OCI-LY7 (cell line): ENCODE results near the gene DNAJB13.

DNA sequence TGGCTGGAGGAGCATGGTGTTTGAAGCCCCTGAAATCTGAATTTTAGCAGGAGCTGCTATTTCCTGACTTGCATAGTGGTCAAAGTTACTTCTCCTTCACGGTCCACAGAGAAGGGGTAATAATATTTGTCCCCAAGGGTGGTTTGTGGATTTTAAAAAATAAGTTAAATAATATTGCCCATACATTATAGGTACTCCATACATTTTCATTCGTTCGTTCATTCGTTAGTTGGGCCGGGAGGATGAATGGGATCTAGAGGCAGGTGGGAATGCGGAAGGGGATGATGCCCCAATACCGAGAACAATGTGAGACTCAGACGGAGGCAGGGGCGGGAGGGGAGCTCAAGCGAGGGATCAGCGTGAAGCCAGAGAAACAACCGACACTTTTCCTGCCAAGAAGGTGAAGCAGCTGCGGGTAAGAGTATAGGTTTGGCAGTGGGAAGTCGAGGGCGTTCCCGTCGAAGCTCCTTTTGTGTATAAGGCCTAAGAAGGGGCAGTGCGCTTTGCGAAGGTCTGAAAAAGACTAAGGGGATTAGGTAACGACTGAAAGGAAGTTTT, 1.2 kb upstream of the ARHGEF17 start:
- PRO-cap = no peak
- RAMPAGE, long total RNA = no peak

DNA sequence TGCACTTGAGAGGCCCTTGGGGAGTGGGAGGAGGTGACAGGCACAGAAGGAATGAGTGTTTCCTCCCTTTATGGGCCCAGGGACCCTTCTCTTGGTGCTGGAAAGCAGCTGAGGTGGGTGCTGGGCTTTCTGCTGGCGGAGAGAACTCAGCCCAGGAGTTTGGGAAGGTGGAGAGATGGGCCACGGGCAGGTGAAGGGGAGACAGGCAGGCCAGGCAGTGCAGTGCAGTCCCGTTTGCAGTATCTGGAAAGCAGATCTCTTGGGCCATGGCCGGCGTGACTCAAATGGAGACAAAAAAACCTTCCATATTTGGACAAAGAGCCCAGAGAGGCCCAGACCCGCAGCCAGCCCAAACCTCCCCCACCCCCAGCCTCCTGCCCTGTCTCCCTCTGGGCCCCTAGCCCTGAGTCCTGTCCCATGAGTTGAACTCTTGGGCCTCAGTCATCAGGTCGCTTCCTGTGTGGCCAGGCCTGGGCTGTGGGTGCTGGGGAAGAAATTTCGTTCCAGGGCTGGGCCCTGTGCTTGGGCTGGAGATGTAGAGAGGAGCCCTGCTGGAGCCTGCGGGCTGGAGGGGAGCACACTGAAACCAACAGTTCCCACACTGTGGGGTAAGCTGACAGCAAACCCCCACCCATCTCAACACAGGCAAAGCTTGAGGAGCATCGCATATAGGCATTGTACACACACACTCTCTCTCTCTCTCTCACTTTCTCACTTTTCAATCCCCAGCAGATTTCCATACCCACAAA, 17.0 kb downstream of the ARHGEF17 start:
- PRO-cap = no peak
- RAMPAGE, long total RNA = no peak

GRCh38 chr11:73334495-73335208, 26.6 kb downstream of the ARHGEF17 start:
- PRO-cap = no peak
- RAMPAGE, long total RNA = no peak

DNA sequence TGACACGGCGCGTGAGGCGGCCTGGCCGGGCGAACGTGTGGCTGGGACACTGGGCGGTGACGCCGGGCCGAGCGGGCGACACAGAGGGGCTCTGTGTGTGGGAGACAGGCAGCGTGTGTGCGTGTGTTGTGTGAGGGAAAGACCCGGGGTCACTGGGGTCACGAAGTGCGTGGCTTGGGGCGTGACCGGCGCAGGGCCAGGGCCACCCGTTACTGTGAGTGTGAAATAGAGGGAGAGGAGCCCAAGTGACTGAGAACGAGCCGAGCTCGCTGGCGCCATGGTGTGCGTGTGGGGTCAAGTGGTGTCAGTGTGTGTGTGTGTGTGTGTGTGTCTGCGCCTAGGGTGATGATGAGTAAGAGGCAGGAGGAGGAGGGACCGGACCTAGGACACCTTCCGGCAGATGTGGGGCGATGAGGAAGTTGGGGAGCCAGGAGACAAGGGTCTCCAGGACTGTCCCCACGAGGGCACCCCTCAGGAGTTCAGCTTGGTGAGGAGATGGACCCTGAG, 817 bp downstream of the RELT start:
- PRO-cap = no peak
- RAMPAGE, long total RNA = no peak

- PRO-cap = no peak
- RAMPAGE, long total RNA = no peak
Measured at GRCh38 chr11:73381525-73382008, 5.4 kb downstream of the RELT start.

- PRO-cap = no peak
- RAMPAGE, long total RNA = no peak
Measured at GRCh38 chr11:73487129-73487497, 110.8 kb downstream of the FAM168A start.

GRCh38 chr11:73648389-73649100, 2.2 kb downstream of the PLEKHB1 start:
- PRO-cap = no peak
- RAMPAGE, long total RNA = no peak

- PRO-cap = no peak
- RAMPAGE, long total RNA = no peak
Measured at GRCh38 chr11:73676397-73677675, 30.5 kb downstream of the PLEKHB1 start.

DNA sequence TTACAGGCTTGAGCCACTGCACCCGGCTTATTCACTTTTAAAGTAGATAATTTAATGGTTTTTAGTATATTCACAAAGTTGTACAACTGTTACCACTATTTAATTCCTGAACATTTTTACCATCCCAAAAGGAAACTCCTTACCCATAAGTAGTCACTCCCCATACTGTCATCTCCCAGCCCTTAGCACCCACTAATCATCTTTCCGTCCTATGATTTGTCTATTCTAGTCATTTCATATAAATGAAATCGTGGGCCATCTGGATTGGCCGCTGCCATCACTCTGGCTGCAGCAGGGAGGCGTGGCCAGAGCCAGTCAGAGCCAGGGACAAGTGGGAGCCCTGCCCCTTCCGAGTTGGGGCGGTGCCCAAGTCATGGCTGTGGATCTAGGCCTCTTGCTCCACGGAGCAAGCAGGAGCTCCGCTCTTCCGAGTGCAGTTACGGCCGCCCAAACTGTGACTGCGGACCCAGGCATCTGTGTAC, 8.1 kb downstream of the MRPL48 start:
- PRO-cap = no peak
- RAMPAGE, long total RNA = no peak

GRCh38 chr11:73875511-73876239, 971 bp downstream of the COA4 start:
- PRO-cap = no peak
- RAMPAGE, long total RNA = no peak

GRCh38 chr11:73950836-73951248, at the start of gene DNAJB13:
TSS of gene DNAJB13 (plus strand) at chr11:73951026.
- PRO-cap = no peak
- RAMPAGE, long total RNA = no peak

DNA sequence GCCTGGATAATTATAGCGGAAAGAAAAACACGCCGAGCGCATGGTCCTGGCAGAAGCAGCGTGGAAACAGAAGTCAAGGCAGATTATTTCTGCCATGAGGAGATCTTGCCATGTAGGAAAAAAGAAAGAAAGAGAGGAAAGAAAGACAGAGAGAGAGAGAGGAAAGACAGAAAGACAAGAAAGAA, 1.2 kb upstream of the UCP2 start:
- PRO-cap = no peak
- RAMPAGE, long total RNA = no peak

DNA sequence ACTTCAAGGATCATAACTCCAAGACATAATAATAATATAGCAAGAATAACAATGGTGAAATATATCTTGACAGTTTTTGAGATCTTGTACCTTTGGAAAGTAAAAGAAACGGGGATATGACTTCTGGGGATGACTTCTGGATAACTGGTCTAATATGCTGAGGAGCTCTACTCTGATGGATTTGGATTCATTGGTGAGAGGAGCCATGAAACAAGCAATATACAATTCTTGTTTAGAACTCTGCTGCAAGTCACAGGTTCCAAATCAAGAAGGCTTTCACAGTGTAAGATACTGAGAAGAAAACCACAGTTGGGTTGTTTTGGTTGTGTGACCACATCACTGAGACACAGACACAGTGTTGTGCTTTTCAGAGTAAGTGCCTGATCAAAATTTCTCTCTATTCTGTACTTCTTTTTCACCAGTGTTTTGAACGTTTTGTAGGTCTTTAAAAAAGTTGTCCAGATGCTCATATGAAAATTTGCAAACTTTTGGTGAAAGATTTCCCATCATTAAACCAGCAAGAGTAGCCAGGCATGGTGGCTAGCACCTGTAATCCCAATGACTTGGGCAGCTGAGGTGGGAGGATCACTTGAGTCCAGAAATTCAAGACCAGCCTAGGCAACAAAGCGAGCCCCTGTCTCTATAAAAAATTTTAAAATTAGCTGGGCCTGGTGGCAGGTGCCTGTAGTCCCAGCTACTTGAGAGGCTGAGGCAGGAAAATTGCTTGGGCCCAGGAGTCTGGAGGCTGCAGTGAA, 13.0 kb downstream of the UCP3 start:
- PRO-cap = no peak
- RAMPAGE, long total RNA = no peak

GRCh38 chr11:74004673-74005013, 4.2 kb downstream of the UCP3 start:
- PRO-cap = no peak
- RAMPAGE, long total RNA = no peak

DNA sequence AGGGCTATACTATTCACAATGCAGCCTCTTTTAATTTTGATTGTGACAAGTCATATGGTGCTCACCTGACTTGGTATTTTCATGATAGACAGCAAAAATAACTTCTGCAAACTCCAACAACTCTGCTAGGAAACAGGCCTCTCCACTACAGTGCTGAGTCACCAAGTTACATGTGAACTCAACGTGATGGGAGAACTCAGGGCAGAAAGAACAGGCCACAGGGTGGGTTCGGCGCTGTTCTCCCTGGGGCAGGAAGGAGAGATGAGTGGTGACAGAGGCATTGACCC, 76.6 kb upstream of the UCP3 start:
- PRO-cap = no peak
- RAMPAGE, long total RNA = no peak

DNA sequence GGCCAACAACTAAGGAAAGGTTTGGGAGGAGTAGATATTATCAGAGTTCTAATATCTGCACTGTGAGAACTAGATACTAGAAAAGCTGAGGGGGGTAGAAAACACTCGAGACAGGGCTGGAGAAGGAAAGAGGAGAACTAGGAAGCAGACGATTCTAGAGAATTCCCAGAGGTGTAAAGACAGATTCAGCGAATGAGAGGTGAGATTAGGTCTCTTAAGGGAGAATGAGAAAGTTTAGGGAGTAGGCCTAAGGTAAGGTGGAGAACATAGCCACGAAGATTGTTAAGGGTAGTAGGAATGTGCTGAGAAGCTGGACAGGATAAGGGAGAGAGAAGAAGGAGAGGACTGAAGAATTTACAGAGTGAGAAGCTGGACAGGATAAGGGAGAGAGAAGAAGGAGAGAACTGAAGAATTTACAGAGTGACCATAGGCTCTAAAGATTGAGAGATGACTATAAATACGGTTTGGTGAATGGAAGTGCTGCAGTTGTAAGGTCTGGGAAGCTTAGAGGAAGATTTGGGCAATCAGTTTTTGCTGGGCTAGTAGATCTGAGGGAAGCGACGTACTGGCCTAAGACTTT, 916 bp downstream of the PPME1 start:
- PRO-cap = no peak
- RAMPAGE, long total RNA = no peak

DNA sequence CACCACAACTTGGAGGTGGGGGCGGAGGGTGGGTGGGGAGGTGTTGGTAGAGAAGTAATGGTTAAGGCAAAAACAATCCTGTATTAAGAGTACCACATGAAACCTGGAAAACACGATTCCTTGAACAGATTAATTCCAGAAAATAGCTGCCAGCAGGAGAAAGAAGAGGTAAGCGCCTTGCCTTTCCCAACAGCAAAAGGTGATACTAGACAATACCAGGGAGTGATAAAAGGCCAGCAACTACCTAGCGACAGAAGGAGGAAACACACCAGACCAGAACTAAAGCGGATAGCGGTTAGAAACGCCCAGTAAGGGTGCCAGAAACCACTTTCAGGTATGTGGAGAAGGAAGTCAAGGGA, 918 bp downstream of the PGM2L1 start:
- PRO-cap = no peak
- RAMPAGE, long total RNA = no peak

DNA sequence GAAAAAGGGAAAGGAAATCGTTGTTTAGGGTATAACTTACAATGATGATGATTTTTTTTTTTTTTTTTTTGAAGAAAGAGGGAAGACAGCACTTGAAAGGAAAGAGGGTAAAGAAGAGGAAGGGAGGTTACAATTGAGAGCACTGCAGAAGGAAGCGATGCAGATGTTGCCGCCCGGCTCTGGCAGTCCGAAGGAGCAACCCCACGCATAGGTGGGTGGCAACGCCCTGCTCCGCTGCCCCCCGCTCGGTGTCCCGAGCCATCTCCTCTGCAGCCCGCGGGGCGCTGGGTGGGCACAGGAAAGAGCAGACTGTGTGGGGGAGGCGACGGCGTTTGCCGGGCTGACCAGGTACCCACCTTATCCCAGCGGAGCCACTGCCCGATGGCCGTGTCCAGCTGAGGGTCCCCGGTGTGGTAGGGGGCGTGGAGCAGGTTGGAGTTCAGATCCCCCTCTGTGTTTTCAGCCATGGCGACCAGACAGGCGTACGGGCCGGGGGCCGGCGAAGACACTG, 483 bp downstream of the PGM2L1 start:
- PRO-cap = no peak
- RAMPAGE, long total RNA = no peak

- PRO-cap = no peak
- RAMPAGE, long total RNA = no peak
Measured at GRCh38 chr11:74442830-74444178, 24.0 kb downstream of the KCNE3 start.

DNA sequence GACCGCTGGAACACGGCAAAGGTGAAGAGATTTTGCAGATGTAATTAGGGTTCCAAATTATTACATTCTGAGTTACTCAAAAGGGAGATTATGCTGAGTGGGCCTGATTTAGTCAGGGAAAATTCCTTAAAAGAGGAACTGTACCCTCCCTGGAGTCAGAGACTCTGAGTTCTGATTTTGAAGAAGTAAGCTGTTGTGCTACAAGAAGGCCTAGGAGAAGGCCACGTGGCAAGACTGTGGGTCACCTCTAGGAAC, 45.4 kb downstream of the CHRDL2 start:
- PRO-cap = no peak
- RAMPAGE, long total RNA = no peak